Measurements from ENCODE around the gene LUM.

- RRBS: no CpG with 5 or more reads among the region's 12 CpGs
These were observed 18.4 kb upstream of the DUSP6 start for GRCh38 chr12:89370266-89371446.

DNA sequence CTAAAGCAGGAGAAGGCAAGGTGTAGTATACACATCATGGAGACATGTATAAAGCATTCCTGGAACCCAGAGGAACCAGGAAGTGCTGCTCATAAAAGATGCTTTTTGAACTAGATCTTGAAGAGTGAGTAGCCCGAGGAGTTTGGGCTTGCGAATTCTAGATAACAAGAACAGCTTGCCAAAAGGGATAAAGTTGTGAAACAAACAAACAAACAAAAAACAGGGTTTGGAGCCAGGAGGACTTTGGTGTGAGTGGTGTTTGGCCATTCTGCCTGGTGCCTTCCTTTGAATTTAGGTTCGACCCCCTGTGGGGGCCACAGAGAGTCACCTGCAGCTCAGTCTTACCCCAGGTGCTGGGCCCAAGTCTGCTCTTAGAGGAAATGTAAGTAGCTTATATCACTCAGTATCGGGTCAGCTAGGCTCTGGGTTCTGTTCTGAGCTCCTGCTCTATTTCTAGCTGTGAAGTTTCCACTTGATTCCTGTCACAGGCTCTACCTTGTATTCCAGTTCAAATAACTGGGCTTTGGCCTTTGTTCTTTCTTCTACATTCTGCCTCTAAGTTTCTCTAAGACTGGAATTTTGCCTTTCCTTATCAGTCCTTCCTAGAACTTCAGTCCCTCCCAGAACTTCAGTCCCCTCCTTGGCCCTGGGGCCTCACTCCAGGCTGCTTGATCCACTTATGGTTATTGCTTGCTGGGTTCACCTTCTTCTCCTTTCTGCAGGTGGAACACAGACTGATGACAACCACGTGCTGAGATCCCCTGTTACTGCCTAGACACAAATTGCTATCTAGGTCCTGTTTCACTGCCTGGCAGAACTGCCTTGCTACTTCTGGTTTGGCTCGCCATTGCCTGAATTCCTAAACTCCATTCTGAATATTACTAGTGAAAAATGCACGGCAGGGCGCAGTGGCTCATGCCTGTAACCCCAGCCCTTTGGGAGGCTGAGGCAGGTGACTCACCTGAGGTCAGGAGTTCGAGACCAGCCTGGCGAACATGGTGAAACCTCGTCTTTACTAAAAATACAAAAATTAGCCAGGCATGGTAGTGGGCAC, 20.5 kb upstream of the DUSP6 start:
- RRBS: no CpG with 5 or more reads among the region's 11 CpGs

GRCh38 chr12:89540503-89541104, 14.8 kb upstream of the POC1B start:
- RRBS: no CpG with 5 or more reads among the region's 5 CpGs

GRCh38 chr12:89548718-89549145, 22.9 kb upstream of the POC1B start:
- RRBS: no CpG with 5 or more reads among the region's 1 CpG

DNA sequence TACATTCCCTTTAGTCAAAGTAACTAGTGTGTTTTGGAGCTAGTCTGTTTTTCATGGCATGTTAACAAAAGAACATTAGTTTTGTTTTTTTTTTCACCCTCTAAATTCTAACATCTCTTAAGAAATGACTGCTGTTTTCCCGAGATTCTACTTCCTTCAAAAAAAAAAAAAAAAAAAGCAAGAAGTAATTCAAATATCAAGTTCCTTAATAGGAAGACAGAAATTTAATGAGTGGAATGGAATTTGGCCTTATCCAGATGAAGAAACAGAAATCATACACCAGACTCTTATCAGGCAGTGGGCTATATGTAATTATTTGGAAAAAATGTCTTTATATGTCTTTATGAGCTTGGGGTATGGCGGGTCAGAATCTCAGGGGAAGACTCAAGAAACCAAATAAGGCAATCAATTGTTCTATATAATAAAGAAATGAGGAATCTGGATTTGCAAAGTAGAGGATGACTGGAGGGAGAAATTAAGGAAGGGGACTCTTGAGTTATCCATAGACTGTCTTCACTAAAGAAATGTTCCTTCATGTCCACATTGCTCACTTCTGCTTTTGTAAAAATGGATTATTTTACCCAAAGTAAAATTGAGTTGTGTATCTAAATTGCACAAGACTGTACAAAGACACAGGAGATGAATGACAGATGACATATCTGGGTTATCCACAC, 11.6 kb downstream of the ATP2B1 start:
- RRBS: no CpG with 5 or more reads among the region's 2 CpGs

DNA sequence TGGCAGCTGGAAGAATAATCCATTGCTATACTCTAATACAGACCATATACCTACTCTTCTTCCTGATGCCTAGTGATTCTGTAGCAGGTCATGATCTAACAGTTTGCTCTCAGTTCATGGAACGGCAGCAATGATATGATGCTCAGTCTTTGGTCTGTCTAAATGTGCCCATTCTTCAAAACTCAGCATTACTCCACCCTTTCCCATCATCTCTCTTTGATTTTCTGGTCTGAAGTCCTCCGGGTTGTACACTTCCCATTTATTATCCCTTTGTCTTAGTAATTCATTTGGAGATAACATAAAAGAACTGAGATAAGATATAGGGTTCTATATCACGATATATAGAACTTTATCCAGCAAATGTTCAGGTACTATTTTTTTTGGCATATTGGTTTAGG, 7.6 kb downstream of the ATP2B1 start:
- RRBS: no CpG with 5 or more reads among the region's 3 CpGs

DNA sequence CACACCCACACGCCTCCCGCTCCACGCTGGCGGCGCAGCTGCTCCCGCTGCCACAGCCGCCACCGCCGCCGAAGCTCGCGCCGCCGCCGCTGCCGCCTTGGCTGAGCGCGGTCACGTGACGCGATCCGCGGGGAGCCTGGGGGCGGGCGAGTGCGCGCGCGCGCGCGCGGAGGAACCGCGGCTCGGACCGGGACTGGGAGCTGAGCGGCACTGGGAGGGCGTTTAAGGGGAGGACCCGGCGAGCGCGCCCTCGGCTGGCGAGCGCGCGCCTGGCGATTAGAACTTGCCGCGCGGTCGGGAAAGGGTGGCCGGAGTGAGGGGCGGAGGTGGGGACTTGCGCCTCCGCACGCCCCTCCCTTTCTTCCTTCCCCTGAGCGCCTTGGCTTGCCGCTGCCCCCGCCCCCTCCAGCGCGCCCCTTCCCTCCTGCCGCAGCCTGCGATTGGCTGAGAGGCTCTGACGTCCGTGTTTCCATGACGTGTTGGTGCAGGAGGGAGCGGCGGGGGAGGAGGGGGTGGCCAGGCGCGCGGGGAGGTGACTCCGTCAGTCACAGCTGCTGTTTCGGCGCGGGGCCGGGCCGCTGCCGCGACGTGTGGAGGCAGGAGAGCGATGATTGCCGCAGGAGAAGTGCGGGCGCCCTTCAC, 730 bp upstream of the ATP2B1 start:
- RRBS: 3% methylated on average over 24 of the region's 86 CpGs

DNA sequence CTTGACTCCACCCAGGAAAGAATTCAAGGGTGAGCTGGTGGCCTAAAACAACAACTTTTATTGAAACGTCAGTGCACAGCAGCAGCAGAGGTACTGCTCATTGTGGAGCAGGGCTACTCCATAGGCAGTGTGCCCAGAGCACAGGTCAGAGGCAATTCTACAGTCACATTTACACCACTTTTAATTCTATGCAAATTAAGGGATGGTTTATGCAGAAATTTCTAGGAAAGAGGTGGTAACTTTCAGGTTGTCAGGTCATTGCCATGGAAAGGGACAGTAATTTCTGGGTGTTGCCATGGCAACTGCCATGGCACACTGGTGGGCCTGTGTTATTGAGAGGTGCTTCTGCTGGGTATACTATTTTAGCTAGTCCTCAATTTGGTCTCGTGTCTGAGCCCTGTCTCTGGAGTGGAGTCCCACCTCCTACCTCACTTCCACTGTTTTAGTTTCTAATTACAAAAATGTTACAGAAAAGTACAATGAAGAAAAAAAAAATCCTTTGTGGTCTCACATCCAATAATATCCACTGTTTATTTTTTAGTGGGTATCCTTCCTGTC, 234.2 kb upstream of the ATP2B1 start:
- RRBS: no CpG with 5 or more reads among the region's 2 CpGs

- RRBS: no CpG with 5 or more reads among the region's 1 CpG
These were observed 241.8 kb upstream of the ATP2B1 start for GRCh38 chr12:89950351-89950837.

- RRBS: no CpG with 5 or more reads among the region's 6 CpGs
These were observed 16.5 kb downstream of the CCER1 start for GRCh38 chr12:90938482-90938878.

DNA sequence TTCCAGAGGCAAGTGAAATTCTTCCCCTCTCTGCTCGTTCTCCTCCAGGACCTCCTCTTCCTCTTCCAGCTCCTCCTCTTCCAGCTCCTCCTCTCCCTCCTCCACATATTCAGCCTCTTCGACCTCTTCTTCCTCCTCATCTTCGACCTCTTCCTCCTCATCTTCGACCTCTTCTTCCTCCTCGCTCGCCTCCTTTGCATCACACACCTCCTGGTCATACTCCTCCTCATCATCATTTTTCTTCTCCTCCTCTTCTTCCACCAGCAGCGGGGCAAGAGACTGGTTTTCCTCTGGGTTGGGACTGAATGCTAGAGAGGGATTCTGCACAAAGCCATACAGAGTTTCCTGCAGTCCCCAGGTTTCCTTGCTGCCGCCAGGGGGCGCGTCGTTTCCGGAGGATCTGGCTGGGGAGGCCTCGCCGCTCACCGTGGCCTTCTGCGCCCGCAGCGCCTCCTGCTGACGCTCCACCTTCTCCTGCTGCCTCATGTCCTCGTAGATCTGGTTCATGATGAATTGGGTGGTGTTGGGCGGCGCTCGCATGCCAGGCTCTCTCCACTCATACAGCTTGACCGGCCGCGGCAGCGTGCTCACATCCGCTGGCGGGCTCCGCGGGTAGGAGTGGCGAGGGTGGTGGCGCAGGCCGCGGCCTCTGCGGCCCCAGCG, 1.2 kb downstream of the CCER1 start:
- RRBS: no CpG with 5 or more reads among the region's 37 CpGs

GRCh38 chr12:91111321-91111749, at the start of gene LUM:
Gene LUM (minus strand): TSS chr12:91111494.
- RRBS: no CpG with 5 or more reads among the region's 6 CpGs

DNA sequence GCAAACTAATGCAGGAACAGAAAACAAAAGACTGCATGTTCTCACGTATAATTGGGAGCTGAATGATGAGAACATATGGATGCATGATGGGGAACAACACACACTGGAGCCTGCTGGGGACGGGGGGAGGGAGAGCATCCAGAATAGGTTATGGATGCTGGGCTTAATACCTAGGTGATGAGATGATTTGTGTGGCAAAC, 362.3 kb downstream of the BTG1 start:
- RRBS: no CpG with 5 or more reads among the region's 2 CpGs

GRCh38 chr12:91876848-91877840, 268.5 kb downstream of the BTG1 start:
- RRBS: no CpG with 5 or more reads among the region's 6 CpGs

- RRBS: no CpG with 5 or more reads among the region's 6 CpGs
These were observed 65.0 kb downstream of the BTG1 start for GRCh38 chr12:92080513-92081110.

DNA sequence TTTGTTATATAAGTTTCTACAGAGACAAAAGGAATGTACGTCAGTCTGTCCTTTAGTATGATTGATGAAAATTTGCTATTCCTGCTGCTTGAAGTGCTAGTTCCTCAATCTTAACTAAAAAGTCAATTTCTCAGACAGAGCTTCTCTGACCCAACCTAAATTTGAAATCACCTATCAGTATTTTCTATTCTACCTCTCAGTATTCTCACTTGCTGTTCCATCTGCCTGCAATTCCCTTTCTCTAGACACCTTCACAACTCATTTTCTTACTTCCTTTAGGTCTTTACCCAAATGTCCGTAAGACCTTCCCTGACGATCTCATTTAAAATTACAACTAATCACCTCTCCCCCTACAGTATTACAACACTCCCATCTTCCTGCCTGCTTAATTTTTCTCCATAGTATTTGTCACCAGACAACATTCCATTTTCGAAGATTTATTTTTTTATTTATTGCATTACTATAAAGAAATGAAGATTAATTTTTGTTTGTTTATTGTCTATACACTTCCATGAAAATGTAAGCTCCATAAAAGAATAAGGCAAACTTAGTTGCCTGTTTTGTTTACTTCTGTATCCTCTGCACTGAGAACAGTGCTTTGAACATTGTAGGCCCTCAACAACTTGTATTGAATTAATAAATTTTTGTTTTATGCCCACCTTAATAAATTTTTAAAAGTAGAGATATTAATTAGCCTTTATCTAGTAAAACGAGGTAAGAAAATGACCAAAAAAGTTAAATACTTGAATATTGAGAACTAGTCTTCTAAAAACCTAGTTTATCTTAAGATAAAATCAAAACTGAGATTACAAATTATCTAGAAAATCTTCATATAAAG, 28.9 kb downstream of the BTG1 start:
- RRBS: no CpG with 5 or more reads among the region's 5 CpGs

DNA sequence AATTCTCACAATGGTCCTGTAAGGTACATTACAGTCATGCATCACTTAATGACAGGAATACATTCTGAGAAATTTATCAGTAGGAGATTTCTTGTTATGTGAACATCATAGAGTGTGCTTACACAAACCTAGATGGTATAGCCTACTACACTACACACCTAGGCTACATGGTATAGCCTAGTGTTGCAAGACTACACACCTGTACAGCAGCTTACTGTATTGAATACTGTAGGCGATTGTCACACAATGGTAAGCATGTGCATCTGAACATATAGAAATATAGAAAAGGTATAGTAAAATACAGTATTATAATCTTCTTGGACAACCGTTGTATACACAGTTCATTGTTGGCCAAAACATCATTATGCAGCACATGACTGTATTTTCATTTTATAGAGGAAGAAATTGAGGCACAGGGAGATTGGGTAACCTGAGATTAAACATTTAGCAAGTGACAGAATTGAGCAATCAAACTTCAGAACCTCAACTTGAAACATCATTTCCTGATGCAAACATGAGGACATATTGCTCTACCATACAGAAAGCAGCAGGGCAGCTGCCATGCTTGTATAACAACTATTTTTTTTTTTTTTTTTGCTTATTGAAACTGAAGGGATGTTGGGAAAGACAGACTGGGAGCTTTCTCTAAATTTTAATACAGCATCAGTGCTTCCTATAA, 22.1 kb downstream of the BTG1 start:
- RRBS: no CpG with 5 or more reads among the region's 2 CpGs

DNA sequence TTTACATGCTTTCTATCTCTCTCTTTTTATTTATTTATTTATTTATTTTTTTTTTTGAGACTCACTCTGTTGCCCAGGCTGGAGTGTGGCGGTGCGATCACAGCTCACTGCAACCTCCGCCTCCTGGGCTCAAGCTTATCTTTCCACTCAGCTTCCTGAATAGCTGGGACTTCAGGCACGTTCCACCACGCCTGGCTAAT, 3.9 kb upstream of the BTG1 start:
- RRBS: no CpG with 5 or more reads among the region's 5 CpGs

Measured in GM06990 (cell line).